Neural cell (in vitro differentiated cells): ENCODE measurements around the gene REXO5.

GRCh38 chr16:19183229-19183661, 15.2 kb downstream of the SYT17 start:
- RAMPAGE, long total RNA = no peak

DNA sequence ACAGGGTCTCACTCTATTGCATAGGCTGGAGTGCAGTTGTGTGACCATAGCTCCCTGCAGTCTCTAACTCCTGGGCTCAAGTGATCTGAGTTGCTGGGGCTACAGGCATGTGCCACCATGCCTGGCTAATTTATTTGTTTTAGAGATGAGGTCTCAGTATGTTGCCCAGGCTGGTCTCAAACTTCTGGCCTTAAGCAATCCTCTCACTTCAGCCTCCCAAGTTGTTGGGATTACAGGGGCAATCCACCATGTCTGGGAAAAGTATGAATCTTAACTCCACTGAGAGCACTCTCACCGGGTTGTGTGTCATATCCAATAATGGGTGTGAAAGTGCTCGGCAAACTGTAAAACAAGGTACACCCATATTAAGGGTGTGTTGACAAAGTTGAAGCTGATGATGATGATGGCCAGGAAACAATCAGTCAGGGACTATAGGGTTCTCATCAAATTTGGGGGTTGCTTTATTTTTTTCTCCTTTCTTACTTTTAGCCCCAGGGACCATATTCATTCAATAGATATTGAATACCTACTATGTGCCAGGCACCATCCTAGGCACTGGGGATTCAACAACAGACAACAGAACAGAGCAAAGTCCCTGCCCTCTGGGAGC, 25.4 kb upstream of the TMC5 start:
- RAMPAGE, long total RNA = no peak

DNA sequence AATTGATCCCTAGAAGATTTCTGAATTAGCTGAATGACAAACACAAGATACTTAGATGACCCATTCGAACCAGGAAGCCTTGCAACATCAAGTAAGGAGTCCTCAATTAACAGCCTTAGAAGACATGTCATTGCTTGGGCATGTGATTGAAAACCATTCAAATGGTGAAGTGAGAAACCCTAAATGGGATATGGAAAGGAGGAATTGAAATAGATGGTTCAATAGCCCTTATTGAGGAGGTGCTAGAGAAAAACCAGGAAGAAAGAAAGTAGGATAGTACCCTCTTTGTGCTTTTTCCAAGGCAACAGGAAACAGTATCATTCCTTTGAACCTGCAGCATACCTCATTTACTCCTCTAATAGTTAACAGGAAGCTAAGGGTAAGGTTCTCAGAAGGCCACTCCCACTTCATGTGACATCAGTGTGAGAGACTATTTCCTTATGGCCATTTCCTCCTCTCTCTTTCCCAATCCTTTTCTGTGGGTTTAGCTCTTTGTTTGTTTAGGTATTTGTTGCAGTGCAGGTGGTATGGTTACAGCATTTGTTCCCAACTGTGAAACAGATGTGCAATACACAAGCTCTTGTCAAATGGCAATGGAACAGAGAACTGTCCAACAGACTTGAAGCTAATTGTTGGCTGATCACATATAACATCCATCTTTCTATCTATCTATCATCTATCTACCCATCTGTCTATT, 14.6 kb downstream of the TMC5 start:
- RAMPAGE, long total RNA = no peak

DNA sequence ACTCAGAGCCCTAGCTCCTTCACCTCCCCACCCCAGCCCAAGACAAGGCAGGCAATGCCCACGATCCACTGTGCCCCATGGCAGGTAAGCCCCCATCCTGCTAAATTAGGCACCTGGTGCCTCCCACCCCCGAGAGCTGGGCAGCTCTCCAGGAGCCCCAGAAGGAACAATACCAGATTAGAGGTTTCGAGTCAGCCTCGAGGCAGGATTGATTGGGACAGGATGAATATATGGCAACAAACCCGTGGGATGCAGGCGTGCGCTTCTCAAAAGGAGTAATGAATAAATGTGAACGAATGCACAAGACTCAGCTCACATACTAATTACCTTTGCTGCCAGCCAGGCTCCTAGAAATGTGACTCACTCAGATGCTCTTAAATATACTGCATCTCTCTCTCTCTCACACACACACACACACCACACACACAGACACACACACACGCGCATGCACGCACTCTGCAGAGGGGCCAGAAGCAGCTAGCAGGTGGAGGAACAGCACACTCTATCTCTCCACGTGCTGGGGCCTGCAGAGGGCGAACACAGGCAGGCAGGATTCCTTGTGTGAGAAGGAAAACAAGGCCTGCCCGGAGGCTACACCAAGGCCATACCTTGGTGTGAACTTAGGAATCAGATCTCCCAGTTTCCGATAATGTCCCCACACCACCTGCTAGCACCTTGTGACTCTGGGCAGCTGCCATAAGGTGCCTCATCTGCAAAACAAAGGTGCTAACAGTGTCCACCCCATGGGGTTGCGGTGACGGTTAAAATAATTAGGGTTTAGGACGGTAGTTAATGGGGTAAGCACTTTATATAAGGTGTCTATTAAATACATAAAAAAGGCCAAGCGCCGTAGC, 5.4 kb downstream of the GPRC5B start:
- RAMPAGE, long total RNA = no peak

GRCh38 chr16:20574554-20574943, 1.6 kb downstream of the ACSM2B start:
- RAMPAGE, long total RNA = no peak

DNA sequence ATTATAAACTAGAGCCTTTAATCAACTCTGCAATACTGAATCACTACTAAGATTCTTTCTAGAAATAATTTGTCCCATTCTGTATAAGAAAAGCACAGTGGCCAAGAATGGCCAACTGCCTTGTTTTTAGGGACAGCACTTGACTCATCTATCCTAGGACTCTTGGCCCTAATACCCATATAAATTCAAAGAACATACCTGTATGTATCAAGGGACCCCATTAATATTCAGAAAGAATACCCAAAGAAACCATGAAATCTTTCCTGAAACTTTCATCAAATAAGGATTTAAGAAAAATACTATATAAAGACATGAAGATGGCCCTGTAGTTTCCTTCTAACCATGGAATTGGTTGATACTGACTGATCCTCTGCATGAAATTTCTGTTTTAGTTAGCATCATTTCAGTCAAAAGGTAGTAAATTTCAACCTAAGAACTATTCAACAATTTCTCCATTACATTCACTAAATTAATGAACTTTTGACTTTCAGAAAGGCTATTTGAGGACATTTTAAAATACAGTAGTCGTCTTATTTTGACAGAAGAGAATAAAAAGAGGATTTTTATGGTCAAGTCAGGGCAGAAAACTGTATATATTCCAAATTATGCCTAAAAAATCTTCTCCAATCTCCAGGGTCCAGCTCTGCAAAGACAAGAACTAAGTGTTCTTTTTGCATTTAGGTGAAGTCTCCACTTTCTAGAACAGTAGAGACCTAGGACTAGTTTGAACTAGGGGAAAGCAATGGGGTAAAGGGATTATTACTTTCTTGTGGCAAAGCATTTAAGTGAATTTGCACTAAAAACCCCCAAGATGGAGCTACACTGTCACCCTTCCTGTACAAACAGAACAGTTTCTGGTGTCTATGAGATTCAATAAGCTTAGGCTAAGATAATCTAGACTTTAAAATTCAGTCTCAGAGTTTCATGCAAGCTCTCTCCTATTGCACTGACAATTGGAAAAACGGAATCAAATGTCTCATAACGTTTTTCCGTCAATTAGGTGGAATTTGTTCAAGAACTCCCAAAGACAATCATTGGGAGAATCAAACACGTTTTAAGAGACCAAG, 9.4 kb downstream of the THUMPD1 start:
- RAMPAGE, long total RNA = no peak

- RAMPAGE, long total RNA = start-site peak on the minus strand at chr16:20806360-20806476, 113 and 233 reads in 2 replicates; start-site peak on the plus strand at chr16:20806575-20806652, 27 and 19 reads in 2 replicates
Observed at GRCh38 chr16:20805972-20807120, at the start of gene REXO5. Gene REXO5, plus strand, starts transcription at chr16:20806527.

- RAMPAGE, long total RNA = no peak
Observed at GRCh38 chr16:20866064-20866629, 34.0 kb downstream of the DCUN1D3 start.

DNA sequence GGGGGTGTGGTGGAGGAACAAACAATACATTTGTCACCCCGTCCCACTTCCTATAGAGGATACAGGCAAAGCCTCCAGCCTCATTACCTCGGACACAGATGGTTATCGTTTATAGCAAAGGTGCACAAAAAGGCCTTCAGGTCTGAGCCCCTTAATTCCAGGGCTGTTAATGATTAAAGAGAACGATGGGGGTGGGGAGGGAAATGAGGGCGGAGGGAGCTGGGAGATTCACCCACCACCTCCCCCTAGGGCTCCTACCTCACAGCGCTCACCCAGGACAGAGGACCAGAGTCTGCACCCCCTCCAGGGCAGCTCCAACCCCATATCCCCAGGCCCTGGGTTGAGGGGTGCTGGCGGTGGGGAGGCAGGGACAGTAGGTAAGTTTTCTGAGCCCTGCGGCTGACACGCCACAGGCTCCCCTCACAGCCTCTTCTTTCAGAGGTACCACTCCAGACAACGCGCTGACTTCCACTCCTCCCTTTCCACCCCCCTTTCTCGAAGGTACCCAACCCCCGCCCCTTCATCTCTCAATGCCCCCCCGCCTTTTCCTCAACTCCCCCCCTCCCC, 447 bp downstream of the DCUN1D3 start:
- RAMPAGE, long total RNA = no peak

GRCh38 chr16:21277031-21277388, 1.1 kb downstream of the CRYM start:
- RAMPAGE, long total RNA = no peak

DNA sequence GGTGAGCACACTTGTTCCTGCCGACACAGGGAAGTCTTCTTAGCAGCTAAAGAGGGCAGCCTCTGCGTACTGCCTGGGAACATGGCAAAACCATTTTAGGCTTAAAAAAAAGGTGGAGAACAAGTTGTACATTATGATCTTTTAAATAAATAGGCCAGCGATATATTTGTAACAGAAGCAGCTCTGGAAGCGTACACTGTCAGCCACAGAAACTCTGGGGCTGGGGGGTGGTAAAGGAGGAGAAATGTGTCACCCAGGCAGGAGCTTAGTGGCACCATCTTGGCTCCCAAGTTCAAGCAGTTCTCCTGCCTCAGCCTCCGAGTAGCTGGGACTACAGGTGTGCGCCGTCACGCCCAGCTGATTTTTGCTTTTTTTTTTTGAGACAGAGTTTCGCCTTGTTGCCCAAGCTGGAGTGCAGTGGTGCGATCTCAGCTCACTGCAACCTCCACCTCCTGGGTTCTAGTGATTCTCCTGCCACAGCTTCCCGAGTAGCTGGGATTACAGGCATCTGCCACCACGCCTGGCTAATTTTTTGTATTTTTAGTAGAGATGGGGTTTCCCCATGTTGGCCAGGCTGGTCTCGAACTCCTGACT, 82.2 kb upstream of the METTL9 start:
- RAMPAGE, long total RNA = no peak

- RAMPAGE, long total RNA = no peak
Observed at GRCh38 chr16:21598228-21598929, 998 bp upstream of the METTL9 start.

DNA sequence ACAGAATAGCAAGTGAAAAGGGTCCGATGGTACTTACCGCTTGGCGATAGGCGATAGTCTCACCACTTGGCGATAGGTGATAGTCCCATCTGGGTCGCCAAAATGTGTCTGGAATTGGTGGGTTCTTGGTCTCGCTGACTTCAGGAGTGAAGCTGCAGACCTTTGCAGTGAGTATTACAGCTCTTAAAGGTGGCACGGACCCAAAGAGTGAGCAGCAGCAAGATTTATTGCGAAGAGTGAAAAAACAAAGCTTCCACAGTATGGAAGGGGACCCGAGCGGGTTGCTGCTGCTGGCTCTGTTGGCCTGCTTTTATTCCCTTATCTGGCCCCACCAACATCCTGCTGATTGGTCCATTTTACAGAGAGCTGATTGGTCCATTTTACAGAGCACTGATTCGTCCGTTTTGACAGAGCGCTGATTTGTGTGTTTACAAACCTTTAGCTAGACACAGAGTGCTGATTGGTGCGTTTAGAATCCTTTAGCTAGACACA, 15.5 kb downstream of the IGSF6 start:
- RAMPAGE, long total RNA = no peak

DNA sequence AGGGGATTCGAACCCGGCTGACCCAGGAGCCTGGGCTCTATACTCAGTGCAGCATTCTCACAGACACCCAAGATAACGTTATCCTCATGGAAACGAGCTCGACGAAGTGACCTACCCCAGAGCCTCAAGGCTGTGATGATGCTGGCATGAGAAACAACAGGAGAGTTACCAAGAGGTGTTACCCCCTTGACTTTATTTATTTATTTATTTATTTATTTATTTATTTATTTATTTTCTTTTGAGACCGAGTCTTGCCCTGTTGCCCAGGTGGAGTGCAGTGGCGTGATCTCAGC, 36.8 kb downstream of the NPIPB4 start:
- RAMPAGE, long total RNA = no peak

GRCh38 chr16:21950947-21951768, 2.0 kb upstream of the UQCRC2 start:
- RAMPAGE, long total RNA = no peak

GRCh38 chr16:22014397-22014990, 6.6 kb downstream of the MOSMO start:
- RAMPAGE, long total RNA = no peak

DNA sequence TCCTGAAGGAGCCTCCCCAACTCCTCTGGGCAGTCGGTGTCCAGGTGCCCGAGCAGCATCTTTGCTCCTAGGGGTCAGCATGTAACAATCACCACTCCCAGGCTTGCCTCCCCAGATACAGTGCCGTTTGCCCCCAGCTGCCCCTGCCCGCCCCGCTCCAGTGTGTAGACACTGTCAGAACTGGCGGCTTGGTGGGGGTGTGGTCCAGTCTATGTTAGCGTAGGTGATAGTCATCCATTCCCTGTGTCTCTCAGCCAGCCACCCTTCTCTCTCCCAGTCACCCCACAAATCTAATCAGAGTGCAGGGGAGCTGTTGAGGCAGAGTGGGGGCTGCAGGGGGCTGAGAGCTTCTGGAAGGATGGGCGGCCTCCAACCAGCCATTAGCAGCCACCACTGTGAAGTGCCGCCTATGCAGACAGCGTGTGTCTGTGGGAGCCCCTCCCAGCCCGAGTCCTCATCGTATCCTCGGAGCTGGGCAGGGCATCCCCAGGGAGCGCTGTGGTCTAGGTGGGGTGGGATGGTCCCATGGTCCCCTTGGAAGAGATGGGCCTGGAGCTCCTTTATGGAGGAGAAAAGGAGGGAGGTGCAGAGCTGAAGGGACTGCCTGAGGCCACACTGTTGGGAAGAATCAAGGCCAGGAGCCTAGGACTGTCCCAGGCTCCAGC, 26.5 kb downstream of the POLR3E start:
- RAMPAGE, long total RNA = no peak

GRCh38 chr16:22324300-22325086, 27.3 kb downstream of the POLR3E start:
- RAMPAGE, long total RNA = no peak

- RAMPAGE, long total RNA = no peak
Observed at GRCh38 chr16:22424267-22425441, 50.2 kb upstream of the CDR2 start.

- RAMPAGE, long total RNA = no peak
Observed at GRCh38 chr16:22635151-22635843, 124.6 kb downstream of the NPIPB5 start.